SP-49 (cell line): ENCODE measurements around the gene SLC25A18.

DNA sequence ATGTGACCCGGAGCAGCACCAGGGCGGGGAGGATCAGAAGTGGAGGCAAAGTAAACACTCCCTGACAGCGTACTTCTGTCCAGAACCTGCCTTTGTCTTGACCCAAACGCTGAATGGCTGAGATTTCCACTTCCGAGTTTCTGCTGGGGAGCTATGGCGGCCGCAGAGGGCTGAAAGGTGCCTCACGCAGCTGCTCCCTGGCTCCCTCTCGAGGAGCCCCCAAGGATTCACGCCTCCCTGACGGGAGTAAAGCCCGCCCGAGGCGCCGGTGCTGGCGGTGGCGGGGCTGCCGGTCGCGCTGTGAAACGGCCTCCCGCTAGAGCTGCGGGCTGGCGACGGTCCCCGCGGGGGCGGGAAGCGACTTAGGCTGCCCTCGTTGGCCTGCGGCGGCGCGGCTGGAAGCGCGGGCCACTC lies 4566.6 kb upstream of the OR11H1 start:
- PRO-cap: no peak

GRCh38 chr22:12602671-12602959 lies 2925.4 kb upstream of the OR11H1 start:
- PRO-cap: no peak

GRCh38 chr22:17048368-17048887 lies 36.4 kb upstream of the IL17RA start:
- PRO-cap: no peak

DNA sequence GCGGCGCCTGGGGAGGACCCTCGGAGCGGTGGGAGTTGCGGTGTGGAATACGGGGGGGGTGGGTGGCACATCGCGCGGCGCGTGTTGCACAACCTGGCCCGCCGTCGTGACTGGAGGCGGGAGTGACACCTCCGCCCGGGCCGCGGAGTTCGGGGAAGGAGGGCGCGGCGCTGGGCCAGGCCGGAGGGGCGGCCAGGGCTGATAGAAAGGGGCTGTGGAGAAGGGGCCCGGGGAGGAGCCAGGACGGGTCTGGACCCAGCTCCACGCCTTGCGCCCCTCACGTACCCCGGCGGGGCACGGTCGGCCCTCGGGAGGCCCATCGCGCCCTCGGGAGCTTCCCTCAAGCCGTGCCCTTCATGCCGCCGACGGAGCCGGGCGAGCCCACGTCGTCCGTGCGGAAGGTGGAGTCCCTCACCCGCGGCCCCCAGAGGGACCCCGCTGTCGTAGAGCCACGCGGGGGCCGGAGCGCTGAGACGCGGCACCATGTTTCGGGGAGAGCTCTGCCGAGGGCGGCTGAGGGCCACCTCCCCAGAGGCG lies 654 bp downstream of the IL17RA start:
- PRO-cap: unidirectional peak, minus-strand start at position 112 of the sequence

- PRO-cap: no peak
These were observed 15.5 kb downstream of the IL17RA start for GRCh38 chr22:17100189-17100825.

DNA sequence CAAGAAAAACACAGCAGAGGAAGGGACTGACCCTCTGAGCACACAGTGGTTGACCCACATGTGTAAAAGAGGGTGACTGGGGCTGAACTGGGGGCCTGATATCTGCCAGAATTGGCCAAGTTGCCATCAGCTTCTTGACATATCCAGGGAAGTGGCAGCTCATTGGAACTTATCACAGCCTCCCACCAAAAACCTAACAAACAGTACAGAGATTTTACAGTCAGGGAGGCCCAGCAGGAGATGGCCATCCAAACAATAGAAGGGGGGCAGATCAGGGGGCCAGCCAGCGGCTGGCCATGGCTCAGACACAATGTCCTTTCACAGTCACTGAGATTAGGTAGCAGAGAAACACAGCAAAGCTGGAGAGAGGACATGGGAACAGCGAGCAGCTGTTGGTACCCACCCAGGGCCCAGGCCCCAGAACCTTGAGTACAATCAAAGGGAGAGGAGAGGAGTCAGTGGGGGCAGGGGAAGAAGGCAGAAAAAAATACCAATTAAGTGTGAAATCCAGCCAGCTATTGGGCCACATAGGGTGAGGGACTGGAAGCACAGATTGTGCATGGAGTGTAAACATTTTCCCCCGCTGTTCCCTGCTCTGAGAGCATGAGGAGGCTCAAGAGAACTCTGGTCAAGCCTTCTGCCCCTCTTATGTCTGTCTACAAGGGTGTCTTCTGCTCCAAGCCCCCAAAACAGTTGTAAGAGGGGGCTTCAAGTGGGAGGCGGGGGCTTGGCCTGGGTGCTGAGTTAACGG lies 4.2 kb downstream of the TMEM121B start:
- PRO-cap: no peak

DNA sequence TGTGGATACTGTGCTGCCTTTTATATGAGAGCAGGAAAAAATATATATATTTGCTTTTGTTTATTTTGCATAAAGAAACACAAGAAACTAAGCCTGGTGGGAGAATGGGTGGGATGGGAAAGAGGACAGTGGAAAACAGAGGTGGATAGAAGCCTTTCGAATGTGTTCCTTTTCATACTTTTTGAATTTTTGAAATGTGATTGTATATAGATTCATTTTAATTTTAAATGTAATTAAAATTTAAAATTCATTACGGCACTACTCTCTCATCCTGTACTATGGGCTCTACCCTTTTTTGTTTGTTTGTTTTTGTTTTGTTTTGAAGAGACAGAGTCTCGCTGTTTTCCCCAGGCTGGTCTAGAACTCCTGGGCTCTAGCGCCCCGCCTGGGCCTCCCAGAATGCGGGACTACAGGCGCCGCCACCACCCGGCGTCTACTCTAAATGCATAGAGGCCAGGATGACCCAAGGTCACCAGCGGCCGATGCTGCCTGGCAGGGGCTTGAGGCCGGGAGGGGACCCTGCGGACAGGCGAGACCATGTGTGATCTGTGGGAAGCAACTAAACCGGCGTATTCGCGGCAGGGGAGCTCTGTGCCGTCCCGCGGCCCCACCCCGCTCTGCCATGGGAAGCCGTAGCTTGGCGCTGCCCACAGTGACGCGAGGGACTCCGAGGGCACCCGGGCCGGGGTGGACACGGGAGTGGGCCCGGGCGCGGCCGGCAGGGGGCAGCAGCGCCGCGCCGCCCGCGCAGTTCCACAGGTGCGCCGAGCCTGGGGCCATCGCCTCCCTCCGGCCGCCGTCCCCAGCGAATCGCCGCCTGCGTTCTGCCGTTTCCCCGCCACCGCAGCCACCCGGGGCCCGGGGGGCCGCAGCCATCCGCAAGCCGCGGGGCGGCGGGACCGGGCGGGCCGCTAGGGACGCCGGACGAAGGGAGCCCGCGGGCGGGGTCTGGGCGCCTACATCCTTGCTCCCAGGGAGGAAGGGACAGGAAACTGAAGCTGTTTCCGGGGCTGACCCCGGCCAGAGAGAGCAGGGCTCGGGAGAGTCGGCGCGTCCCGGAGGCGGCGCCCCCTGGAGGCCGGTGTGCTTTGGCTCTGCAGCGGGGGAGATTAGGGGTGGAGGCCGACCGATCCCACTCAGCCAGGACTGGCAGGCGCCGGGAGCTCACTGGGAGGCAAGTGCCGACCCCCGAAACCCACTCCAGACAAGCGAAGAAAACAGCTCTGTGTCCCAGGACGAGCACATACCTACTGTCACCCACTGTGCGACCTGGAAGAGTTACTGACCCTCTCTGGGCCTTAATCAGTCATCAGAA lies 12.3 kb upstream of the HDHD5 start:
- PRO-cap: bidirectional peak, plus-strand start at position 1,097 of the sequence, minus-strand start at position 986 of the sequence

DNA sequence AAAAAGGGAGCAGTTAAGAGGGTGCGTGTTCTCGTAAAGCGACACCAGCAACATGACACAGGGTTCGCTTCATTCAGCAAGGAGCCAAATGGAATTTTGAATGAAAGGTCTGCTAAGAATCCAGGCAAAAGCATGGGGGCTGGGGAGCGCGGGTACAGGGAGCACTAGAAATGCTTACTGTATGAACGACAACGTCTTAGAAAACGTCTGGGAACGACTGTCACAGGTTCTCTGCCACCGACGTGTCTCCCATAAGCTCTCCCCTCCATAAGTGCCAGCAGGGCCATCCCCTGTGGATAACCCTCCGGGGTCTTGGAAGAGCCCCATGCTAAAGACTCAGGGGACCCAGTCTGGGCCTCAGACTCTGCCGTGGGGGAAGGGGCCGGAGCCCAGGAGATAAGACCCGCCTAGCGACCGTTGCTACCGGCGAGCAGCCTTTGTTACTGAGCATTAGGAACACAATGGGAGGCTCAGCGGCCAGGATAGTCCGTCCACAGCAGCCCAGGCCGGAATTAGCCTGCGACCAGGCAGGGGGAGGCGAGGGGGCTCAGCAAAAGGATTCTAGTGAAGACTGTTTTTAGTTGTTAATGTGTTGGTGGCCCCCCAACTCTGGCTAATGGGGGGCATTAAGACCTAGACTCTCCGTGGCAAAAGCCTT lies 20.7 kb downstream of the ADA2 start:
- PRO-cap: no peak

- PRO-cap: no peak
These were observed 61.3 kb downstream of the CECR2 start for GRCh38 chr22:17430556-17430887.

DNA sequence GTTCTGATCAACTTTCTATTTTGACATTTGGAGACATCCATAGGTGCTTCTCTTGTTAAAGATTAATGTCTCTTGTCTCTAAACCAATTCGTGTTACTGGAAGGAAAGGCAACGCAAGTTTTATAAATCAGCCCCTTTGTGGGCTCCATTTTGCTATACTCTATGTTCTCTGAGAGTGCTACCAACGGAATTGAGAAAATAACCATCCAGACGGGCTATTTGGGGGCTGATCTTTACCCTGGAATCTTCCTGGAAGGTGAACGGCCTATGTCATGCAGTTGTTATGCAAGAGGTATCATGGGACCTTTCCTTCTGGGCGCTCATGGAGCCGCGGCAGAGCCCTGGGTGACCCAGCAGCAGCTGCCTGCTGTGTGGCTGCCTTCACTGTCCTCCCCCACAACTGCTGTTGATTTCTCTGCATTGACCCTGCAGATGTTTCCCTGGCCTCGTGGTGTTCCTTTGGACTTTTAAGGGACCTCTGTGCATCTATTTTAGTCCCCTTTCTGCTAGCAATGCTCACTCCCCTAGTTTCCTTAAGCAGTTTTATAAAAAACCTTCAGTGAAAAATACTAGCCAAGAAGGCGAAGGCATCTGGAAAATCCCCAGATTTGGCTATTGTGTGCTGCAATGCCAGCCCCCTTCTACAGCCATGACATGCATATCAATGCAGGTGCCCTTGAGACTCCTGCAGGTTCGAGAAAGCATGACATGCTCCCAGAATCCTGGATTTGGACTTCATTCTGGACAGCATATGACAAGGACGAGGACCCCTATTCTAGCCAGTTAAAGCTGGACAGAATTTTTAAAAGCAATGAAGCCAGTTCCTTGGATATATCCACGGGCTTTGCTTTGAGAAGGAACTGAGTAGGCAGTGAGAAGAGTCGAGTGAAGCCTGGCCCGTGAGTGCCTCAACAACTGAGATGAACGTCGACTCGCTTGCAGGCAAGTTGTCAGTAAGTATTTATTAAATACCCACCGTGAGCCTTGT lies at the start of gene SLC25A18:
Gene SLC25A18 (plus strand): TSS at position 738 of the 988 bp plus-strand sequence.
- PRO-cap: no peak

DNA sequence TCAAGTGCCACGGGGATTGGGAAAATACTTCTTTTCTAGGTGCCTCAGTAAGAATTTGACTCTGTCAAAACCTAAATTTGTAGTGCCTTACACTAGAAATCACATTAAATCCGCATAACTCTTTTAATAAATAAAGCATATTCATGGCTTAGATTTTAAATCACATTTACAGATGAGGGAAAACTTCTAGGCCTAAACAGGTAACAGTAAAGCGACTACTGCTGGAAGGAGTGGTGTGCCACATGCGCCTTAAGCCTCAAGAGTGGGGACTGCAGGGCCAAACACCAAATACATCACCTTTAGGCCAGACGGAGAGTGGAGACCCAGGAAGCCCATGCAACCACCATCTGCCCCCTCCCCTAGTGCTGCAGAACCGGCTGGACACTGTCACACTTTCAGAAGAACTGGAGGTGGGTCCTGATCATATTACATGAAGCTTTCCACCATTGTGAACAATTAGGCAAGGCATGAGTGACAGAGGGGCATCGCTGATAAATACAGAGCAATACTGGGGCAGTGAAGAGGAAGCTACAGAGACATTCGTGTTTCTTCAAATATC lies 28.8 kb downstream of the SLC25A18 start:
- PRO-cap: no peak

DNA sequence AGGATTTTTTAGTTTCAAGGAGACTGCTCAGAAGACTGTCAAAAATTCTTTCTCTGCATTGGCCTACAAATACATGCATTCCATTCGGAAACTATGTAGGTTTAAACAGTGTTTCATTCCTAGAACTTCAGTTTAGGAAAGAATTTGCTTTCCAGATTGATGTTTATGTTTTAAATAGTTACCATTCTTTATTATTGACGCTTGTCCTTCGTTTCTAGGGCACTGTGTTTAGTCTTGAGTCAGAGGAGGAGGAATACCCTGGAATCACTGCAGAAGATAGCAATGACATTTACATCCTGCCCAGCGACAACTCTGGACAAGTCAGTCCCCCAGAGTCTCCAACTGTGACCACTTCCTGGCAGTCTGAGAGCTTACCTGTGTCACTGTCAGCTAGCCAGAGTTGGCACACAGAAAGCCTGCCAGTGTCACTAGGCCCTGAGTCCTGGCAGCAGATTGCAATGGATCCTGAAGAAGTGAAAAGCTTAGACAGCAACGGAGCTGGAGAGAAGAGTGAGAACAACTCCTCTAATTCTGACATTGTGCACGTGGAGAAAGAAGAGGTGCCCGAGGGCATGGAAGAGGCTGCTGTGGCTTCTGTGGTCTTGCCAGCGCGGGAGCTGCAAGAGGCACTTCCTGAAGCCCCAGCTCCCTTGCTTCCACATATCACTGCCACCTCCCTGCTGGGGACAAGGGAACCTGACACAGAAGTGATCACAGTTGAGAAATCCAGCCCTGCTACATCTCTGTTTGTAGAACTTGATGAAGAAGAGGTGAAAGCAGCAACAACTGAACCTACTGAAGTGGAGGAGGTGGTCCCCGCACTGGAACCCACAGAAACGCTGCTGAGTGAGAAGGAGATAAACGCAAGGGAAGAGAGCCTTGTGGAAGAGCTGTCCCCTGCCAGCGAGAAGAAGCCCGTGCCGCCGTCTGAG lies 47.5 kb downstream of the BID start:
- PRO-cap: no peak

- PRO-cap: no peak
These were observed 1.2 kb downstream of the BID start for GRCh38 chr22:17772835-17773620.

GRCh38 chr22:17776108-17776322 lies 1.7 kb upstream of the BID start:
- PRO-cap: no peak

DNA sequence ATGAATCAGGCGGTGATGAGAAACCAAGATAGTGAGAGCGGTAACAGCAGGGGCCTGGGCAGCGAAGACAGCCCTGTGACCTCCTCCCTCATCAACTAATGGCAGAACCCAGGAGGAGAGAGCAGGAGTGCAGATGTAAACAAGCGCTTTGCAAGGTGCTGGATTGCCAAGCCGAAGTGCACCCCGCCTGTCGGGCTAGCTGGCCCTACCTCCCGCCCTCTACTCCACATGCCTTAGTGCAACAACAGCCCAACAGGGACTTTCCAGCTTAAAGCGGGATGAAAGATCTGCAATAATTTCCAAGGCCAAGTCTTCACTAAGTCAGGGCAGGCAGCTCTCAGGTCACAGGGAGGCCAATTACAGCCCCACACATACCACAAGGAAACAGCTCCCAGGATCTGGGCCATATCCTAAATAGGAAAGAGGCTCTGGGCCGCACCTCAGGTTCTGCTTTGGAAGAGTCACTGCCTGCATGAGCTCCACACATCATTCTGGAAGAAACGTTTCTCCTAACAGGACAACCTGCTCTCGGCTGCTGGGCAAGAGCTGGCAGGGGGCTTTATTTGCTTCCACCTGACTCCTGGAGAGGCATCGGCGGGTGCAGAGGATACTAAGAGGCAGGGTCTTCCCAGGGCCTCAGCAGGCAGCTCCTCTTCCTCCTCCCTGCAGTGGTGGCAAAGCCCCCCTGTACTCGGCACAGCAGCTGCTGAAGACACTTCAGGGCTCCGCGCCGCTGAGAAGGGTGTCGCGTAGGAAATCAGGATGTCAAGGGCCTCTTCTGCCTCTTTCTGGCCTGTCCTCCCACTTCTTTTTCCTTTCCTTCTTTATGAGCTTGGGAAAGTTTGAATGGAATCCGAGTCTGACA lies 72.4 kb upstream of the BID start:
- PRO-cap: no peak

DNA sequence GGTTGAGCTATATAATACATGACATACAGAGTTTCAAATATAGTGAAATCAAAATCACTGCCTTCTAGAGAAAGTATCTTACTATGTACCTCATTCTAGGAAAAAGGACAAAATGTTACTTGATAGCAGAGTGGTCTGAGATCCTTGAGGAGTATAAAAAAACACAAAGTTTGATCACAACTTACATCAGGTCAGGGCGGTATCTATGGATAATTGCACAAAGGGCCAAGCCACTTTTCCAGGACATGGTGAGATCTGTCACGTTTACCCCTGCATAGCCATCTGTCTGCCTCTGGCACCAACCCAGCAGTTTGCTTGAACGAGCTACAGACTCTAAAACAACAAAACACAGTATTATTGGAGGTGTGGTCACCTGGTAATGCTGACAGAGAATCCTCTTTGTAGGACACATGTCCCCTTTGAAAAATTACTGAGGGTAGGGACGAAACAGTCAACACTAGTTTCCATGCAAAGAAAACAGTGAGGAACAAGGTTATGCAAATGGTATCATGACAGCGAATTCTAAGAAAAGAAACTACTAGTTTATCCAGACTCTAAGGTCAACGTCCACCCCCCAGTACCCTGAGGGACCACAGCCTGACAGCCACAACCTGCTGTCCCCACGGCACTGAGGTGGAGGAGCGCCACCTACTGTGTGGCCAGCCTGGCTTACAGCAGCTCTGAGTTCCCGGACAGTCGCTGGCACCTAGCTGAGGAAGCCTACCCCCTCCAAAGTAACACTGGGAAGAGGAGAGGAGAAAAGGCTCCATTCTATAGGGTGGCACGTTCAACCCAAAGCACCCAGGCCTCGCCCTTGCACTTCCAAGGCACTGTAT lies 117.2 kb upstream of the BID start:
- PRO-cap: no peak

- PRO-cap: no peak
These were observed 121.1 kb upstream of the BID start for GRCh38 chr22:17895228-17895839.

- PRO-cap: no peak
These were observed 122.6 kb downstream of the MICAL3 start for GRCh38 chr22:17901581-17902424.

- PRO-cap: no peak
These were observed 58.0 kb downstream of the MICAL3 start for GRCh38 chr22:17966200-17966904.

GRCh38 chr22:18066182-18066865 lies 11.5 kb upstream of the PEX26 start:
- PRO-cap: unidirectional peak, minus-strand start at chr22:18066320; unidirectional peak, minus-strand start at chr22:18066367; bidirectional peak, plus-strand start at chr22:18066778, minus-strand start at chr22:18066596